ENCODE data around the gene THUMPD1.

- RRBS, result no CpG with 5 or more reads among the region's 3 CpGs
Observed at GRCh38 chr16:20439781-20440230, 11.5 kb upstream of the ACSM2A start.

- RRBS, result no CpG with 5 or more reads among the region's 3 CpGs
Observed at GRCh38 chr16:20574554-20574943, 1.6 kb downstream of the ACSM2B start.

DNA sequence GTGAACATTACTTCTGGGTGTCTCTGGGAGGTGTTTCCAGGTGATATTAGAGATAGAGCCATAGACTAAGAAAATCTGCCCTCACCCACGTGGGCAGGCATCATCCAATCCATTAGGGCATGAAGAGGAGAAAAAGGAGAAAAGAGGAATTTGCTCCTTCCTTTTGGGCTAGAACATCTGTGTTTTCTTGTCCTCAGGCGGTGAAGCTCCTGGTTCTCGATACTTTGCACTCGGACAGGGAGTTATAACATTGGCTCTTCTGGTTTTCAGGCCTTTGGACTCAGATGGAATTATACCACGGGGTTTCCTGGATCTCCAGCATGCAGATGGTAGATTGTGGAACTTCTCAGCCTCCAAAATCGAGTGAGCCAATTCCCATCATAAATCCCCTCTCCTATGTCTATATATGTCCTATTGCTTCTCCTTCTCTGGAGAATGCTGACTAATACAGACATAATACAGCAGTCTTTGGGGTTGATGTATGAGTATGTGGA, 9.9 kb upstream of the ACSM2B start:
- RRBS, result no CpG with 5 or more reads among the region's 6 CpGs

DNA sequence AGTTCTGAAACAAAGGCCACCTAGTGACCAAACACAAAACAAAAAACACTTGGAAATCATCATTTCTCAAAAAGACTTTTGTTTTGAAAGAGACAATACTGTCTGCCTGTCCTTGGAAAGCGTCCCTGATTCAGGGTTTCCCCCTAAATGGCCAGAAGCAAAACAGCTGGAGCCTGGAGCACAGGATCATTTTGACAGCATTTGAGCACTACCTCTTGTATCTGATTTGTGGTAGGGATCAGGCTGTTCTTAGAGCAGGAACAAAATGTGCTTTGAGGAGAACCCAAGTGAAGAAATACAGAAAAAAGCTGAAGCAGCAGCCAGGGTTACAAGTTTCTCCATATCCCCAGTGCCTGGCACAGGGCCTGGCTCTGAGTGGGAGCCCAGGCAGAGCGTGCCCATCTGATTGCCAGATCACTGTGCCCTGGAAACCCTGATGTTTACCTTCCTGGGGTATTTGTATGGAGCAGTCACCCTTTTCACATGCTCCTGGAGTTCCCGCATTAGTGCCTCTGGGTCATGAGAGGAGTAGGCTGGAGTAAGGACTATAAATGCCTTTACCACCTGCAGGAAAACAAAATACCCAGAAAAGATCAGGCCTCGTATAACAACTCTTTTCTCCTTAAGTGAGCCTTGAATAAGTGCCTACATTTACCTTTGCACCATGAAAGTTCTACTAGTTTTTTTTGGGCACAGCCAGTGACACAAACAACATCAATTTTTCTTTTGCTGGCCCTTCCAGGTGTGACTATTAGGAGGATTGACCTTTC, 11.5 kb upstream of the ACSM2B start:
- RRBS, result no CpG with 5 or more reads among the region's 4 CpGs

- RRBS, result 2% methylated on average over 12 of the region's 76 CpGs
Observed at GRCh38 chr16:20741158-20742372, at the start of gene THUMPD1. TSS of gene THUMPD1 (minus strand) at chr16:20741818.

GRCh38 chr16:20868810-20869377, 31.3 kb downstream of the DCUN1D3 start:
- RRBS, result no CpG with 5 or more reads among the region's 4 CpGs

GRCh38 chr16:20910486-20911192, 10.1 kb downstream of the LYRM1 start:
- RRBS, result no CpG with 5 or more reads among the region's 5 CpGs

GRCh38 chr16:21263640-21264275, 14.3 kb downstream of the CRYM start:
- RRBS, result no CpG with 5 or more reads among the region's 8 CpGs

DNA sequence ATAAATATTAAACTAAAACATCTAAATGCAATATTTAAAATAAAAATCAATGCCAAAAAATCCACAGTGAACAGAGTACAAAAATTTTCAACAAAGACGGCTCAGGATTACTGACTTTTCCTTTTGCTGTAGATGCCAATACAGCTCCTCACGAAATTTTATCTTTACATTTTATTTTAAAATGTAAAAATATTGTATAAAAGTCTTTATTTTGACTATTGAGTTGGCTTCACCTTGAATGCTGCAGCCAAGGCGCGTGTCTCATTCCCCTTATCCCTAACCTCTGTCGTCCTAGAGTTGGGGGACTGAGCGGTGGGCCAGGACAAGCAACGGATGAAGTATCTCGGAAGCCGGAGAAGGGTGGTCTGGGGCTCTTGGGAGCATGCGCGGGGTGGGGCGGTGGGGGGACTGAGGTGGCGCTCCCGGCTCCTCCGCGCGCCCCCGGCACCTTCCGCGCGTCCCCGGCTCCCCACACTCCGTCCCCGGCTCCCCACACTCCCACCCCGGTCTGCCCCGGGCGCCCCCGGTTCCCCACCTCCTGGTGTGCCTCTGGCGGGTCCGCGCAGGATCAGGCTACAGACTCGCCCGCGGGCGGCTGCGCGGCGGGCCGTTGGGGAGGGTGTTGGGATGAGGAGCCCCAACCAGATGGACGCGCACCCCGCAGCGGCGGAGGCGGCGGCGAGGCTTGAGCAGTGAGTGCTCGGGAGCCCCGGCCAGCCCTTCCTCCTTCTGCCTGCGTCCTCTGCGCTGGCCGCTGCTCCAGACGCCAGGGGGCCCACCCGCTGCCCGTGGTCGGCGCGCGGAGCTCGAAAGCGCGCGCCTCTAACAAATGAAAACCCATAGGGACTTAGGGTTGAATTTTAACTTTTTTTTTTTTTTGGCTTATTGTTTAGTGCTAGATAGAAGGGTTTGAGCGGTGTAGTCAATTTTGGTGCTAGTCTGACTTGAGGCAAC, 5.5 kb upstream of the CRYM start:
- RRBS, result 8% methylated on average over 5 of the region's 64 CpGs

- RRBS, result no CpG with 5 or more reads among the region's 5 CpGs
Observed at GRCh38 chr16:21302857-21303544, 24.9 kb upstream of the CRYM start.

DNA sequence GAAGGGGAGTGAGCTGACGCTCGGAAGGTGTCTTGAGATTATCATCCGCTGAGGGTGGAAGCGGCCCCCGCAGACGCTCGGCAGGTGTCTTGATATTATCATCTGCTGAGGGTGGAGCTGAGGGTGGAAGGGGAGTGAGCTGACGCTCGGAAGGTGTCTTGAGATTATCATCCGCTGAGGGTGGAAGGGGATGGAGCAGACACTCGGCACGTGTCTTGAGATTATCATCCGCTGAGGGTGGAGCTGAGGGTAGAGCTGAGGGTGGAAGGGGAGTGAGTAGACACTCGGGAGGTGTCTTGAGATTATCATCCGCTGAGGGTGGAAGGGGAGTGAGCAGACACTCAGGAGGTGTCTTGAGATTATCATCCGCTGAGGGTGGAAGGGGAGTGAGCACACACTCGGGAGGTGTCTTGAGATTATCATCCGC, 126.5 kb upstream of the CRYM start:
- RRBS, result no CpG with 5 or more reads among the region's 18 CpGs

DNA sequence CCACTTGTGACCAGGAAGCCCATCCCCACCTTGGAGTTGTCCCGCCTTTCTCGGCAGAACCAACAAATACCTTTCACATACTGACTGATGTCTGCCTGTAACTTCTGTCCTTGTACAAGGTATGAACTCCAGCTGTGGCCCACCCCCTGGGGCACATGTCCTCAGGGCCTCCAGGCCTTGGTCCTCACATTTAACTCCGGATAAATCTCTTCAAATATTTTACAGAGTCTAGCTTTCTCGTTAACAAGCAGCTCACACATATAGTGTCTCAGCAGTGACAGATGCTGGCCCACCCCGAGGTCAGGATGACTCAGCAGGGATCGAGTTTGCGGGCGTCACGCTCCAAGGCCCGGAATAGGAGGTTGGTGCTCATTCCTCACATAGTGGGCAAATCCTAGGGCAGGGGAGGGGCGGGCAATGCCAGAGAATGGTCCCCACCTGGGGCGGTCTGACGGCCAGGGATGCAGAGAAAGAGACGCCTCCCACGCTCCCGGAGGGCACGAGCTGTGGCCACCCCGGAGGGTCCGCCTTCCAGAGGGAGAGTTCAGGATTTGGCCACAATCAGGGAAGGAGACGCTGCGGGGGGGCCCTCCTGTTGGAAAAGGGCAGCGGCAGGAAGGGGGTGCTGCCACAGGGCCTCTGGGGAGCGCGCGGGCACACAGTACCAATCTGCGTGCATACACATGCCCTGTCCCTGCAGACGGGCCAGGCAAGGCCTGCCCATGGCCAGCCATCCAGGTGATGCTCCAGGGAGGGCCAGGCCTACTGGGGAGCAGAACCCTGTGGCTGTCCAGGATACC, 87.8 kb upstream of the METTL9 start:
- RRBS, result no CpG with 5 or more reads among the region's 27 CpGs

DNA sequence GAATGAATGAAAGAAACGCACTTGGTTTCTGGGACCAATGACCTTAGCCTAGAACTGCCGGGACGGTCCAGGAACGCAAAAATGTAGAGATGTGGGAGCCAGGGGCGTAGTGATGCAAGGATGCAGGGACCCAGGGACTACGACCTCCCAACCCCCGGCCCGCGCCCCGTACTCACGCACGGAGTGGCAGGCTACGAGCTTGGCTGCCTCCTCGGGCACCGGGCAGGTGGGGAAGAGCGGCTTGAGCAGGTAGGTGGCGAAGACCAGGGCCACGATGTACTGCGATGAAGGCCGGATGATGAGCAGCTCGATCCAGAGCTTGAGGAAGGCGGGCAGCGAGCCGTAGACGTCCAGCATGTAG, 79.7 kb upstream of the METTL9 start:
- RRBS, result no CpG with 5 or more reads among the region's 25 CpGs

DNA sequence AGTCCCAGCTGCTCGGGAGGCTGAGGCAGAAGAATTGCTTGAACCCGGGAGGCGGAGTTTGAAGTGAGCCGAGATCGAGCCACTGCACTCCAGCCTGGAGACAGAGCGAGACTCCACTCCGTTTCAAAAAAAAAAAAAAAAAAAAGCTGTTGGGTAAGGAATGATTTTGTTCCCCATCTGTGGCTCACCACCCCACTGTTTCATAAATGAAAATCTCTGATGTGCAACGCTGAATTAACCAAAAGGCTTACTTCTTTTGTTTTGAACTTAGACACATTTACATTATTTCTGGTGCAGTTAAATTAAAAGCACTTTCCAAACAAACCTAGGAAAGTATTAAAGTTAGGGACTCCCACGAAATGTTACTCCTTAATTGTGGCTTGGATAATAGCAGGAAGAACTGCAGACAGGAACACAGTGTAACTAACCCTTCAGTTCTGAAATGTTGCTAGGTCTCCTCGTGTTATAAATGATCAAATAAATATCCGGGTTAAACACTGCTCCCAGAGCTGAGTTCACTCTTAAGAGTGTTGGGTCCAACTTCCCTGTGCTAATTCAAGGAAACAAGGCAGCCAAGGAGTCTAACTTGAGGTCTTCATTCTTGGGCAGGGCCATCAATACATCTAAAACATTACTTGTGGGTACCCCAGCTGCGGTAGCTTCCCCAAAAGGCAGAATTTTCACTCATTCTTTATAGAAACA, 998 bp upstream of the METTL9 start:
- RRBS, result no CpG with 5 or more reads among the region's 12 CpGs

DNA sequence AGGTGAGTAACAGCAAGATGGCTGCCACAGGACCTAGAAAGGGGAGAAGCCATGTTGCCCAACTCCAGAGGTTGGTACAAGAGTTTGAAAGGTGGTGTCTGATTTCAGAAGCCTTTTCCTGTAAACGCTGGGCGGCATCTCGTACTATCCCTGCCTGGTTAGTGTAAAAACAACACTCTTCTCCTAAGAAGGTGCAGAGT, 21.7 kb downstream of the IGSF6 start:
- RRBS, result no CpG with 5 or more reads among the region's 3 CpGs

DNA sequence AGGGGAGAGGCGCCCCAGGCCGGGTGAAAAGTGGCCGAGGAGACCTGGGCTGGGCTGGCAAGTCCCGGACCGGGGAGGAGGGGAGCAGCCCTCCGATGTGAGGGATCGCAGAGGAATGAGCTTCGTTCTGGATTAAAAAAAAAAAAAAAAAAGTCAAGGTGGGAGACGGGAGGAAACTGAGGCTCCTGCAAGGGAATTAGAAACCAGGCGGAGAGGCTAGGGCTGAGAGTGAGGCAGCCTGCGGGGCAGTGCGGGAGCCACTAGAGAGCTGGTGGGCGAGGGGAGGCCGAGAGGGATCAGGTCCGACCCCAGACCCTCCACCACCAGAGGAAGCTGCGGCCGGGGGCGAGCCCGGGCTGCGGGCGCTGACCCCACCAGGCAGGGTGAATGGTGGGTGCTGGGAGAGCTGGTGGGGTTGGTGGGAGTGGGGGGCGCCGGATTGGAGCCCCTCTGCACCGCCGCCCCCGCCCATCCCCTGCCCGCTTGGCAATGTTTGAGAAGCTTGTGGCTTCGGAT, 759 bp downstream of the MOSMO start:
- RRBS, result 9% methylated on average over 8 of the region's 28 CpGs

DNA sequence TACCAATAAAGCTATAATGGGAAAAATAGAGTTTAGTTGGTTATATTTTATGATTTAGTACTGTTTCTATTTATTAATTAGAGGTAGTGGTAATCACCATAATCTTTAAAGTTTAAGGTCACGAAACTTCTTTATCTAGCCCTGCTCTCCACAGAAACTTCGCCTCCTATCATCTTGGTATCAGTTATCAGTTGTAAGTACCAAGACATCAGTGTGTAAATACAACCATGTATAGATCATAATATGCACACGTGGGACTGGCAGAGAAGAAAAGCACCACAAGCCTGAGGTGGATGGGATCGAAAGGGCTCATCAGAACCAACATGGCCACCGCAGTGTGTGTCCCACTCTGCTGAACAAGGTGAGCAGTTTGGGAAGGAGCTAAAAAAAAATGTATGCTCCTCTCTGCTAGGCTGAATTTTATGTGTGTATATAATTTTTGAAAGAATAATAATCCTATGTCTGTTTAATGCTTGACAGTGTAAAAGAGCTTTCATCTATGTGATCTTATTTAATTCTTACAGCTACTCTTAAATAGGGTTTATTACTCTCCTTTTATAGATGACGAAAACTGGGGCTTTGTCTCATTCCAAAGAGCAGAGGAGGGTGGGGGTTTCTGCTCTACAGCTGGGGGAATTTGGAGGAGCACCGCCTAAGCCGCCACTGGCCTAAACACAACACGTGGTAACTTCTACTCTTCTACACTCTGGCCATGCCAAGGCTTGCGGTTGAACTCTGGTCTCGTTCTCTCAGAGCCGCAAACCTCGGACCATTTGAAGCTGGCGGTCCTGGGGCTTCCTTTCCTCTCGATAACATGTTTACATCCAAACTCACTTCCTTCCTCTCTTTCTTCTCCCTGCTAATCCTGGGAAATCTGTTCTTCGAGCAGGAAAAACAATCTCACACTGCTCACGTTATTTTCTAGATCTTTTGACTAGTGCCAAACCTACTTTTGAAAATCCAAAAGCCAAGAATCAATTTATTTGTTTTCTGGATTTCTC, 14.1 kb upstream of the EEF2K start:
- RRBS, result no CpG with 5 or more reads among the region's 17 CpGs

DNA sequence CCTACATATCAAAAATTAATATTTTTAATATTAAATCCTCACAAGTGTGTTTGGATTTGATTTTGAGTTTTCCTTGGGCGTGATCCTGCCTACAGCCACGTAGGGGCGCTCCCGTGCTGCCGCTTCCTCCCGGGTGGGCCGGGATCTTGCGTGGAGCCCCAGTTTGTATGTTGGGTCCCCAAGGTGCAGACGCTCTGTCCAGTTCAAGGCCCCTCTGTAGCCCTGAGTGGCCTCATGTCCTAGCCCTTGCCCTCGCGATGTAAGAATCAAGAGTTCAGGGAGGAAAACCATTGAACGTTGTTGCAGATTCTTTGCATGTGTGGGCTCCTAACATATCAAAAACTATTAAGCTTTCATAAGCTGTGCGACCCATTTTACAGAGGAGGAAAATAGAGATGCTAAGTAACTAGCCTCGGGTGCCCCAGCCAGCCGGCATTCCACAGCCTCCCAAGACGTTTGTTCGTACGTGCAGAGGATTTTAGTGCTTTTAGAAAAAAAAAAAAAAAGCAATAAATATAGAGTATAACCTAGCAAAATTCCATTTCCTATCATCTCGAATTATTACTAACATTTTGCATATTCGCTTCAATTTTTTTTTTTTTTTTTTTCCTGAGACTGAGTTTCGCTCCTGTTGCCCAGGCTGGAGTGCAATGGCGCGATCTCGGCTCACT, 10.0 kb upstream of the EEF2K start:
- RRBS, result no CpG with 5 or more reads among the region's 24 CpGs

DNA sequence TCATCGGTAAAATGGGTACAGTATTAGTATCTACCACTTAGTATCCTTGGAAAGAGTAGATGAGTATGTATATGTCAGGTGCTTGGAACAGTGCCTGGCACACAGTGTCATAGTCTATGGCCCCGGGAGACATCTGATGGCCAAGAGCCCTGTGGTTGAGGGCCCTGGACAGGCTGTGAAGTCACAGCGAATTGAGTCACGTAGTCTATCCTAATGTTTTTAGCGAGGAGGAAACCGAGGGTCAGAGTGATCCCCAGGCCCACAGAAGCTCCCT, 1.3 kb downstream of the EEF2K start:
- RRBS, result no CpG with 5 or more reads among the region's 6 CpGs